Omental fat pad (tissue), 4 donors: Measurements from ENCODE around the genes VPS18 and CHAC1.

GRCh38 chr15:40348995-40349912 is 1.6 kb upstream of the PHGR1 start:
- PRO-cap: no peak
- RAMPAGE, long total RNA, 4 experiments: no peak in any of the 4 experiments

DNA sequence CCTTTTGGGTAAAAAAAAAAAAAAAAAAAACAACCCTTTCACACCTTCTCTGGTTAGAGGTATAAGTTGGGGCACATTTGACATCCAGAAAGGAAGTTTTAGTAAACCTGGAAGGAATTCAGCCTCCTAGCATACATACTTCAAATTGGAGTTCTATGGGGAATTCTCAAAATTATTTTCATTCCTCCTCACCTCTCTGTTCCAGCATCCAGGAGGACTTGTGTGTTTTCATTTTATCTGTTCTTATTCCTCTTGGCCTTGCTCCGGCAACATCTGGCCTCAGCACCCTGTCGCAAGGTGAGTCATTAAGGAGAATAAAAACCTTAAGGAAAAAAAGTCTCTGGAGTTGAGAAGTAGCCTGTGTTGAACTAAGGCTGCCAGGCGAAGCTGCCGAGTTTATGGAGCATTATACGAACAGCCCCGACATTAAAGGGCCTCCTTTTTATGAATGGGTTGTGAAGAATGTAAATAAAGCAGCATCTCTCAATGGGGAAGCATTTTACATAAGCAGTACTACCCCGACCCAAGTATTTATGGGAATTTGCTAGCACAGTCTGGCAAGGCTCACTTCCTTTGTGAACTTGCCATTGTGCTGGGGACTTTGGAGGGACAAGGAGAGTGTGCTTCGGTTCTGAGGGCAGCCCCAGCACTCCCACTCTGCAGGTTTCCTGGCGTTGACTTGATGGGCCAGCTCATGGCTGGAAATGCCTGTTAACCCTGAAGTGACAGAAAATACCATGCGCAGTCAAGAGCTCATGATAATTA is 4.7 kb downstream of the BAHD1 start:
- PRO-cap: no peak
- RAMPAGE, long total RNA, 4 experiments: no peak in any of the 4 experiments

DNA sequence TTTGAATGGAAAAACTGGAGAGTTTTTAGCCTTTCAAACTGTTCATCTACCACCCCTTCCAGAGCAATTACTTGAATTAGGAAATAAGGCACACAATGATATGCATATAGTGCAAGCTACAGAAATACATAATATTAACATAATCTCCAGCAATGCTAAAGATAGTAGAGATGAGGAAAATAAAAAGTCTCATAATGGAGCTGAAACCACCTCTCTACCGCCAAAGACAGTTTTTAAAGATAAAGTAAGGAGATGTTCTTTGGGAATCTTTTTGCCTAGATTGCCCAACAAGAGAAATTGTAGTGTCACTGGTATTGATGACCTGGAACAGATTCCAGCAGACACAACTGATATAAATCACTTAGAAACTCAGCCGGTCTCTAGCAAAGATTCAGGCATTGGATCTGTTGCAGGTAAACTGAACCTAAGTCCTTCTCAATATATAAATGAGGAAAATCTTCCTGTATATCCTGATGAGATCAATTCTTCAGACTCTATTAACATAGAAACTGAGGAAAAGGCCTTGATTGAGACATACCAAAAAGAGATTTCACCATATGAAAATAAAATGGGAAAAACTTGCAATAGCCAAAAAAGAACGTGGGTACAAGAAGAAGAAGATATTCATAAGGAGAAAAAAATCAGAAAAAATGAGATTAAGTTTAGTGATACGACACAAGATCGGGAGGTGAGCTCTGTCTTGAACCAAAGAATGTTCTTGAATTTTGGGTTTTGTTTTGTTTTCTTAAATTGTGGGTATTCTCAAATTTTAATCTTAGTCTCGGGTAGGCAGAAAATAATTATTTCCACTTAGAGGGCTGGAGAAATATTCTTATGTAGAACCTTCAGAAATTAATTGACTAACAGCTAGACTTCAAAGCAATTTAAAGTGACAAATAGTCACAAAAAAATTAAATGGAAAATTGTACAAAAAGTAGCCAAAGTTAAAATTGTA is 31.2 kb downstream of the KNL1 start:
- PRO-cap: no peak
- RAMPAGE, long total RNA, 4 experiments: no peak in any of the 4 experiments

DNA sequence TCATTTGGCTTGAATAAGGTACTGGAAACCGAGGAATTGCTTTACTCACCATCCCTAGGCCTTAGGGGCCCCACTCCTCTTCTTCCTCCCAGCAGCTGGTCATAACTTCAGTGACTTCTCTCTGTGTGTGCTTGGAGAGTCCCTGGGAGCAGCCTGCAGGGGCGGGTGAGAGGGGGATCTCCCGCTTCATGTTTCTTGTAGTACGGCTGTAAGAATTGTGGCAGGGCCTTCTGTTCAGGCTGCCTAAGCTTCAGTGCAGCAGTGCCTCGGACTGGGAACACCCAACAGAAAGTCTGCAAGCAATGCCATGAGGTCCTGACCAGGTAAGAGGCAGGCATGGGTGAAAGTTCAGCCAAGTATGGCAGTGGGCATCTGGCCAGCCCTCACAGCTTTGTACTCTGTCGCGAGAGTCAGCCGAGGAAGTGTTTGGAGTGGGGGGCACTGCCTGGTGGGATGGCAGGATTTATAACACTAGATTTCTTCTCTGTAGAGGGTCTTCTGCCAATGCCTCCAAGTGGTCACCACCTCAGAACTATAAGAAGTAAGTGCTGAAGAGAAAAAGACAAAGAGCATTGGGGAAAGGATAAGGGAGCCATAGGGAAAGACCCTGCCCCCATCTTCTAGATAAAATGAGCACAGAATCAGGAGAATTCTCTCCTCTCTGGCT is 1.8 kb upstream of the DNAJC17 start:
- PRO-cap: no peak
- RAMPAGE, long total RNA, 4 experiments: no peak in any of the 4 experiments

GRCh38 chr15:40845148-40845394 is 1.2 kb downstream of the SPINT1 start:
- PRO-cap: no peak
- RAMPAGE, long total RNA, 4 experiments: no peak in any of the 4 experiments

GRCh38 chr15:40869749-40869948 is 4.4 kb downstream of the RHOV start:
- PRO-cap: no peak
- RAMPAGE, long total RNA, 4 experiments: no peak in any of the 4 experiments

DNA sequence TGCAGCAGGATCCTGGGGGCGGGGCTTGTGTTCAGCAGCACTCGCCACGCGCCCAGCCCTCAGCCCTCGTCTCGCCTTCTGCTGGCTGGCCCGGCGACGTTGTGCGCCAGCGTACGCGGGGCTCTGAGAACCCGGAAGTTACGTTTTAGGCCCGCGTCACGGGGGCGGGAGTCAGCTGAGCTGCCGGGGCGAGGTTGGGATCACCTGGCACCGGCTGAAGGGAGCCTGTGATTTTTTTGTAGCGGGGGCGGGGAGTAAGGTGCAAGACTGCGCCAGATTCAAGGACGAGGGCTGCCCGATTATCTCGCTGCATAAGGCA is at the start of gene VPS18:
TSS of gene VPS18 (plus strand) at position 170 of the 319 bp plus-strand sequence.
- PRO-cap: bidirectional peak, plus-strand start at position 239 of the sequence, minus-strand start at position 80 of the sequence
- RAMPAGE, long total RNA, 4 experiments: no peak in any of the 4 experiments

DNA sequence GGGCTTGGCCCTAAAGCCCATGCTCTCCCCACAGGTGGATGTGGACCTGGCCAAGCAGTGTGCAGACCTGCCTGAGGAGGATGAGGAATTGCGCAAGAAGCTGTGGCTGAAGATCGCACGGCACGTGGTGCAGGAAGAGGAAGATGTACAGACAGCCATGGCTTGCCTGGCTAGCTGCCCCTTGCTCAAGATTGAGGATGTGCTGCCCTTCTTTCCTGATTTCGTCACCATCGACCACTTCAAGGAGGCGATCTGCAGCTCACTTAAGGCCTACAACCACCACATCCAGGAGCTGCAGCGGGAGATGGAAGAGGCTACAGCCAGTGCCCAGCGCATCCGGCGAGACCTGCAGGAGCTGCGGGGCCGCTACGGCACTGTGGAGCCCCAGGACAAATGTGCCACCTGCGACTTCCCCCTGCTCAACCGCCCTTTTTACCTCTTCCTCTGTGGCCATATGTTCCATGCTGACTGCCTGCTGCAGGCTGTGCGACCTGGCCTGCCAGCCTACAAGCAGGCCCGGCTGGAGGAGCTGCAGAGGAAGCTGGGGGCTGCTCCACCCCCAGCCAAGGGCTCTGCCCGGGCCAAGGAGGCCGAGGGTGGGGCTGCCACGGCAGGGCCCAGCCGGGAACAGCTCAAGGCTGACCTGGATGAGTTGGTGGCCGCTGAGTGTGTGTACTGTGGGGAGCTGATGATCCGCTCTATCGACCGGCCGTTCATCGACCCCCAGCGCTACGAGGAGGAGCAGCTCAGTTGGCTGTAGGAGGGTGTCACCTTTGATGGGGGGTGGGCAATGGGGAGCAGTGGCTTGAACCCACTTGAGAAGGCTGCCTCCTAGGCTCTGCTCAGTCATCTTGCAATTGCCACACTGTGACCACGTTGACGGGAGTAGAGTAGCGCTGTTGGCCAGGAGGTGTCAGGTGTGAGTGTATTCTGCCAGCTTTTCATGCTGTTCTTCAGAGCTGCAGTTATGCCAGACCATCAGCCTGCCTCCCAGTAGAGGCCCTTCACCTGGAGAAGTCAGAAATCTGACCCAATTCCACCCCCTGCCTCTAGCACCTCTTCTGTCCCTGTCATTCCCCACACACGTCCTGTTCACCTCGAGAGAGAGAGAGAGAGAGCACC is 8.7 kb downstream of the VPS18 start:
- PRO-cap: no peak
- RAMPAGE, long total RNA, 4 experiments: no peak in any of the 4 experiments

- PRO-cap: no peak
- RAMPAGE, long total RNA, 4 experiments: no peak in any of the 4 experiments
Measured at GRCh38 chr15:40932062-40932630, 3.0 kb downstream of the DLL4 start.

GRCh38 chr15:40933115-40933441 is 3.9 kb downstream of the DLL4 start:
- PRO-cap: no peak
- RAMPAGE, long total RNA, 4 experiments: no peak in any of the 4 experiments

DNA sequence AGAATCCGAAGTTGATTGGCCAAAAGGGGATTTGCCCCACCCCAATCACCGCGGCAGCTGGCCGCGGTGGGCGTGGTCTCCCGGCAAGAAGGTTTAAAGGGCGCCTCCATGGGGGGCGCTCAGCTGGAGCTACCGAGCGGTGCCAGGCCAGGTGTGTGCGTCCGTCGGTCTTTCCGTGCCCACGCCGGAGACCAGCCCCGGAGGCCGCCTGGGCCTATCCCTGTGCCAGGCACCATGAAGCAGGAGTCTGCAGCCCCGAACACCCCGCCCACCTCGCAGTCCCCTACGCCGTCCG is at the start of gene CHAC1:
TSS of gene CHAC1 (plus strand) at position 122 of the 295 bp plus-strand sequence.
- PRO-cap: bidirectional peak, plus-strand start at position 122 of the sequence, minus-strand start outside the sequence
- RAMPAGE, long total RNA, 4 experiments: start-site peak on the plus strand in 3 of 4 experiments, centred at positions 123 to 124 of the sequence, 15 to 298 reads per replicate

DNA sequence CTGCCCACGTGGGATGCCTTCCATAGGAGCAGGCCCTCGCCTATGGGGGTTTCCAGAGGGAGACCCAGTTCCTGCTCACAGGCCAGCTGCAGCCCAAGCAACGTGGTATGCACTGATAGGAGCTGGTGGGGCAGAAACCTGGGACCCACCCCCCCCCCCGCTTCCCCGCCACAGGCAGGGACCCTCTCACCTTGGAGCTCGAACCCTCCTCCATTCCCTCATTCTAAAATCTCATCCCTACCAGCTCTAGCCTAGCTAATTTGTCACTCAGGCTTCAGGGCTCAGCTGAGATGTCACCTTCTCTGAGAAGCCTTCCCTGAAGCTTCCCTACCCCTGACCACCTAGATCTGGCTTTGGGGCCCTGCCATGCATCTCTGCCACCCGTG is 11.0 kb downstream of the CHAC1 start:
- PRO-cap: no peak
- RAMPAGE, long total RNA, 4 experiments: no peak in any of the 4 experiments

DNA sequence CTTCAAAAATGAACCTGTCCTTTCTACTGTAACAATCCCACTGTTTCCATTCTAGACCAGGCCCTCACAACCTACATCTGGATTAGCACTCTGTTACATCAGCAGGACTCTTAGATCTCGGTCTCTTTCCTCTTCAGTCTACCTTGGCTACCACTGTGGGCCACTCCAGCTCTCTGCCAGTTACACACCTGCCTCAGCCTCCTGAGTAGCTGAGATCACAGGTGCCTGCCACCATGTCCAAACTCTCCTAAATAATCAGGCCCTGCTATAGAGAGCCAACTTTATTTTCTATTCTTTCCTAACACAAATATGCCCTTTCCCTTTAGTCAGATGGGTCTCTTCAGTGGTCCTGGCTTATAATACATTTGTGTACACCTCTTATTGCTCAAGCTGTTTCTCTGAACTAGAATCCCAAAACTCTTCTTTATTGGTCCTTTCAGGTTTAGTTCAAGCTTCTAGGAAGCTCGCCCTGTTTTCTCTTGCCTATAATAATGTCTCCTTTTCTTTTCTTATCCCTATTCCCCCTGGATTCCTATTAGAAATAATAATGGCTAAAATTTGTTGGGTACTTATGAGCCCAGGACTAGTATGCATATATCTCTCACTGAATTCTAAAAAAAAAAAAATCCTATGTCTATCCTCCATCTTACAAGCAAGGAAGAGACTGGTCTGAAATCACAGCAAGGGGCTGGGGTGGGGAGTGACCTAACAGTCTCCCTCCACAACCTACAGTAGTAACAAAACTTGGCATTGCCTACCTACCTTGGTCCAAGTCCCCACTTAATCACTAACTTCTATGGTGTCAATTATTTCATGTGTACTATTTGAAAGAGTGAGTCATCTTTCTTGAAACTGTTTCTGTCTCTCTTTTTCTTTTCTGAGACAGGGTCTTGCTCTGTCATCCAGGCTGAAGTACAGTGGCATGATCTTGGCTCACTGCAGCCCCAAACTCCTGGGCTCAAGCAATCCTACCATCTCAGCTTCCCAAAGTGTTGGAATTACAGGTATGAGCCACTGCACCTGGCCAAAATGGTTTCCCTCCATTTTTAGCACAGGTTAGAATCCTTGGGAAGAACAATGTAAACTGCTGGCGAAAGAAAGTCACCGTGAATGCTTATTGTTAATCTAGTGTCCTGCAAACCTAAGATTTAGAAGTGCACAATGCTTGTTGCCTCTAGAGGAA is 36.6 kb downstream of the CHAC1 start:
- PRO-cap: no peak
- RAMPAGE, long total RNA, 4 experiments: no peak in any of the 4 experiments

- PRO-cap: no peak
- RAMPAGE, long total RNA, 4 experiments: no peak in any of the 4 experiments
Measured at GRCh38 chr15:41116908-41117211, 780 bp upstream of the INO80 start.

DNA sequence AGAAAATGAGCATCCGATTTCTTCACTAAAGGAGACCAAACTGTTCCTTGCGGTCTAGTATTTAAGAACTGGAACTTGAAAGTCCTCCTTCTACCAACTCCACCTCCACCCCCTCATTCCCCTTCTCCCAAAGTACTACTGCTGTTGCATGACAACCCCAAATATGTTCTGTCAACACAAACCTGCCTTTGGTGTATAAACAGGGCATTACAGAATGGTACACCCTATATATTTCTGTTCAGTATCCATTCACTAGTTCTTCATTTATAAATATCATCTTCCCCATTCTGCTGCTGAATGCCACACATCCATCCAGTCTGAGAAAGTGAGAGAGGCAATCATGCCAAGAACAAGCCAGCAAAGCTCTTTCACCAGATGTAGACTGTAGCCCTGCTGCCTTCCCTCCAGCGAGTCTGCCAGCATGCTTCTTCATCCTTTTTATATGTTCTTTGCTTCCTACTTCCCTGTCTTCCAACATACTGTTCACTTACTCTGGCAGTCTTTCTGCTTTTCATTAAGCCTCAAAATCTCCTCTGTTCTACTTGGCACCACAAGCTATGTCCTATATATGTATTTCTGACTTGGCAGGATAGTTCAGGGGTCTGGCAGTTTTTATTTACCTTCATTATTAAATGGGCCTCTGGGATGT is 48.4 kb downstream of the CHP1 start:
- PRO-cap: no peak
- RAMPAGE, long total RNA, 4 experiments: no peak in any of the 4 experiments

DNA sequence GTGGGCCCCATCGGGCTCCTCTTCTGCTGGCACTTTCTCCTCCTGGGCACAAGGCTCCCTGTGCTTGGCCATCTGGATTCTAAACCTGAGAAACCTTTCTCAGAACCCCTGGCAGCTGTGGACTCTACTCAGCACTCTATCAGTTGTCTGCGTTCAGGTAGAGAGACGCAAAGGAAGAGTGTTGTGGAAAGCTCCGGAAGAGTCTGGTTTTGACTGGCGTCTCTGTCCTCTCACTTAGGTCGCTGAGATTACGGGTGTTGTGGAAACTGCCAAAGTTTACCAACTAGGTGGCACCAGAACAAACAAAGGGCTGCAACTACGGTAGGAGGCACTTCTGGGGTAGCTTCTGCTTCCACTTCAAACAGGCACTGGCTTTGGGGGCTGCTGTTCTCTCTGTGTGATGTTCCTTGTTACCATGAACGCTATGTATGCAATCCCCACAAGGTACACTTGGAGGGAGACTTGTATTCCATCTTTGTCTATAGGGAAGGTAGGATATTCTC is 19.2 kb upstream of the ITPKA start:
- PRO-cap: no peak
- RAMPAGE, long total RNA, 4 experiments: no peak in any of the 4 experiments

DNA sequence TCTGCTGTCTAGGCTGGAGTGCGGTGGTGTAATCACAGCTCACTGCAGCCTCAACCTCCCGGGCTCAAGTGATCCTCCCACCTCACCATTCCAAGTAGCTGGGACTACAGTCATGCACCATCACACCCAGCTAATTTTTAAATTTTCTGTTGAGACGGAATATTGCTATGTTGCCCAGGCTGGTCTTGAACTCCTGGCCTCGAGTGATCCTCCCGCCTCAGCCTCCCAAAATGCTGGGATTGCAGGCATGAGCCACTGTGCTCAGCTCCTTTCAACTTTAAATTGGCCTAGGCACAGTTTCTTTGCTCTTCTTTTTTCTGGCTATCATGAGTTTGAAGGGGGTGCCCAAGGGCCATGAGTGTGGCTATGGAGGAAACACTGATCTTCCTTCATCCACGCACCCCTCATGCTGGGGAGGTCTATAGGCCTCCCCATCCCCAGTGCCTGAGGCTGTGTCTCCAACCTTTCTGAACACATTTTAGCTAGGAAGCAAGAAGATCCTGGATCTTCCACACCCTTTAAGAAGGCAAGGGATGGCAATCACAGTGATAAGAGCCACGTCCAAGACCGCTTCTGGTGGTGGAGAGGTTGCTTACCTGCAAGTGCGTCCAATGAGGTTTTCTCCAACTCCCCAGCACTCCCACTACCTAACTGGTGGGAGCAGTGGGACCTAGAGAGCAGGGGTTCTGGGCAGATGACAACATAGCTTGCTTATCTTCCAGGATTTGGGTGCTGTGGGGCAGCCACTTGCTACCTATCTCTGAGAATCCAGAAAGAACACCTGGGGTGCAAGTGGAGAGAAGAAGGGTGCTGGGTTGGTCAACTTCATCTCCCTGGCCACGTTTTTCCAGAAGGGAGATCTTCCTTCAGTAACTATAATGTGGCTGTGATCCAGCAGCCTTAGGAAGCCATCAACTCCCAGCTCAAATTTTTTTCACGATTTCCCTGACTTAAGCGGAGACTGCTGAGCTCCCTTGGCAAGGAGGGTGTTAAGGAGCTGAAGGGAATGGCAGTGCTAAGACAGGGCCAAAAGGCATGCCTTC is 9.5 kb upstream of the ITPKA start:
- PRO-cap: no peak
- RAMPAGE, long total RNA, 4 experiments: no peak in any of the 4 experiments

DNA sequence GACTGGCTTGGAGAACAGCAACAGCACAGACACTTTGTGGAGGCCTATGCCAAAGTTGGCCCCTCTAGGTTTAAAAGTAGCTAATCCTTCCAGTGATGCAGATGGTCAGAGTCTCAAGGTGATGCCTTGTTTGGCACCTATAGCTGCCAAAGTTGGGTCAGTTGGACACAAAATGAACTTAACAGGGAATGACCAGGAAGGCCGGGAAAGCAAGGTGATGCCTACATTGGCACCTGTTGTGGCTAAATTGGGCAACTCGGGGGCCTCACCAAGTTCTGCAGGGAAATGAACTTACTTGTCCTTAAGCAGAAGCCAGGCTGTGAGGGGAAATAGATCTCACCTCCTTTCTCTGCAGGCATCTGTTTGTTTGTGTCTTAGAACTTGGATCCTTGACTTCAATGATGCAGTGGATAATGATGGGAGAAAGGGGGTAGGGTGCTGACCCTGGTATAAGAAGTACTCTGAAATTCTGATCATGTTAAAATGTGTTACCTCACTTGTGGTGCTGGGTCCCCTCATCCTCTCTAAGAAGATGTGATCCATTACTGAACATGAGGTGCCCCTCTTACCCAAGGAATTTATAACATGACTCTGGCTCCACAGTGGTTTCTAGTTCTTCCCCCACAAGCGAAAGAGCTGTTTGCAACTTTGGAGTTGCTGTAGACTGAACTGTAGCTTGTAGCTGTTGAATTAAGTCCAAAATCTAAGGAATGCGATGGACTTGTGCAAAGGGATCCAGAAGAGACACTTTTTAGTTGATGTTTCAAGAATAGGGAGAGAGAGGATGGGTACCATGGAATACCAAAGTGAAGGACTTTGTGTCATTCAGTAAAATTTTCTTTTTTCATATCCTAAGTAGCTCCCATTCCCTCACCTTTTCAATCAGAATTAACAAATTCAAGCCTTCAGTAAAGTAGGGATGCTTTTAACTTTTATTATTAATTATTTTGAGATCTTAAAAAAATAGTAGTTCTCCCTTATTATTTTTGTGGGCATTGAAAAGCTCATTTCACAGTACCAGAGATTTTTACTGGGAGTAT is 7.0 kb upstream of the MAPKBP1 start:
- PRO-cap: no peak
- RAMPAGE, long total RNA, 4 experiments: no peak in any of the 4 experiments

DNA sequence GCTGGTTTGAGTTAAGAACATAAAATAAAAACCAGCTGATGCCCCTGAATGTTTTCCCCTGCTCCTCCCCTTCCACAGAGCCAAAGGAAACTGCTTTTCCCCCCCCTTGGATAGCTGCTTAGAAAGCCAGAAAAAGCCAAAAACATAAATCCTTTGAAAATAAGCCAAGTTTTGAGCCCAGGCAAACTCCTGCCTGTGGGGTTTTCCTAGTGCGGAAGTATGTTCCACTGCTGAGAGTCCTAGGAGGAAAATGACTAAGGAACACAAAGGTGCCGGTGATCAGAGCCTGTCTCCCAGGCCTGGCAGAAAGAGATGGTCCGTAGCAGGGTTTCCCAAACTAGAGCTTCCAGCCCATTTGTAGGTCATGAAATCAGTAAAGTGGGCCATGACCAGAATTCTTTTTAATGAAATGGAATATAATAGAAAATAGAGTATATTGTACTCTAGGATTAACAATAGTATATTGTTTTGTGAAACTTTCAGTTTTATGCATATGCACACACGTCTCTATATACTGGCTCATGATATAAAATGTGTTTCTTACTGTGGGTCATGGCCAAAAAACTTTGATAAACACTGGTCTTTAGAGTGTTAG is 22.3 kb downstream of the MAPKBP1 start:
- PRO-cap: no peak
- RAMPAGE, long total RNA, 4 experiments: no peak in any of the 4 experiments

- PRO-cap: no peak
- RAMPAGE, long total RNA, 4 experiments: no peak in any of the 4 experiments
Measured at GRCh38 chr15:41806309-41807053, 21.4 kb upstream of the JMJD7 start.